HT1080 (cell line): ENCODE results near the genes OR10G6, OR8B3, OR8B8, MSANTD2, PATE2, PATE4 and HYLS1.

DNA sequence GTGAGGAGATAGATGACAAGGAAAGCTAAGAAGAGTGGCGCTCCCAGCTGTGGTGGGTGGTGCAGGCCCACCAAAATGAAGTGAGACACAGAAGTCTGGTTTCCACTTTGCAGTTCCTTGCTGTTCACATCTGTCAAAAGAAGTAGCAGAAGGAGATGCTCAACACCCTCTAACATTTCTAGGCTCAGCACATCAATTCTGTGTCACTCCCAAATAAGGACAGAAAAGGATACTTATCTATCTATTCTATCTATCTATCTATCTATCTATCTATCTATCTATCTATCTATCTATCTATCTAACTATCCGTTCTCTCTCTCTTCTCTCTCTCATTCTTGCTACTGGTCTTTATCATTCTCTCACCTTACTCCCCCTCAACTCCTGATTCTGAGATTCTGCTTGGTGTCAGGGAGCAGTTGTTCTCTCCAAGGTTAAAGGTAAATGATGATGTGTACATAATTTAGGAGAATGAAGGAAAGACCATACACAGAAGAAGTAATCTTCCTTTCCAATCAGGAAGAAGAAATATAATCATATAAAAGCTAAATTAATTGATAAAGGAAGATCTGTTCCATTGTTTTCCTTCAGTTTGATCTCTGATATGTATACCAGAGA, at the start of gene OR10G6:
Gene OR10G6, minus strand, starts transcription at position 176 of the 615 bp plus-strand sequence.
RAMPAGE:
- cytosol, long total RNA: no peak
- long total RNA: no peak
- nucleus, long total RNA: no peak

DNA sequence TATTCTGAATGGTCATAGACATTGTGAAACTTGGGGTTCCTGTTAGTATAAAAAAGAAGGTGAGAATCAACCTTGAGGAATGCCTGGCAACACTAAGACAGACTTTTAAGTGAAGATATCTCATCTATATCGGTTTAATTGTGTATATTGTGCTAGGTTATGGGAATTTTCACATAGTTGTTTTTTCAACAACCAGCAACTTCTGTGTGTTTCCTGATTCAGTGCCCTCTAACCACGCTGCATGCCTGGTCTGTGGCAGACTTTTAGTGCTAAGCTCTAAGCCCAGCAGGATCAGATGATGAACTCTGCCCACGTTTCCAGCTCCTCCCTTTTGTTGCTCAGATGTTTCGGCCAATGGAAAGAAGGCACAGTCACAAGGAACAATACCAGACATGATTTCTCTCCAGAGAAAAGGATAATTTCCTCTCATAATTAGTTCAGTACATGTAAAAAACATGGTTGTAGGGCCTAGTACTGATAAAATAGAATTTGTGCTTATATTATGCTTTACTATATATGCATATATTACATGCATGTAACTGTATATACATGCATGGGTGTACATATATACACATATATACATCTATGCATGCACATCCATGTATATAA, 1.3 kb upstream of the VWA5A start:
RAMPAGE:
- cytosol, long total RNA: no peak
- long total RNA: no peak
- nucleus, long total RNA: no peak

DNA sequence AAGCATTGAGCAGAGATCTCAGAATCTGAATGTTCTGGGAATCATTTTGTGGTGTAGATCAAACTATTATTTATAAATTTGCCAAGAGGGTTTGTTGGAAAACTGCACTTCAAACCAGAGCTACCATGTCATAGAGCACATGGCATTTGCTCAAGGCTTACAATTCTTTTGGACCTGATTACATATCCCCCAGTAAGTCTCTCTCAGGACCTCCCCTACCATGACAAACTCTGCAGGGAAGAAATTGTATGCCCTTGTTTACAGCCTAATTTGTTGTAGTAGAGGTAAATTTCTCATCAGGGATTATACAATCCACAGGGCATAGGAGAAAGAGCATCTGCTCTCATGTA, at the start of gene OR8B3:
Gene OR8B3, minus strand, starts transcription at position 198 of the 350 bp plus-strand sequence.
RAMPAGE:
- cytosol, long total RNA: no peak
- long total RNA: no peak
- nucleus, long total RNA: no peak

DNA sequence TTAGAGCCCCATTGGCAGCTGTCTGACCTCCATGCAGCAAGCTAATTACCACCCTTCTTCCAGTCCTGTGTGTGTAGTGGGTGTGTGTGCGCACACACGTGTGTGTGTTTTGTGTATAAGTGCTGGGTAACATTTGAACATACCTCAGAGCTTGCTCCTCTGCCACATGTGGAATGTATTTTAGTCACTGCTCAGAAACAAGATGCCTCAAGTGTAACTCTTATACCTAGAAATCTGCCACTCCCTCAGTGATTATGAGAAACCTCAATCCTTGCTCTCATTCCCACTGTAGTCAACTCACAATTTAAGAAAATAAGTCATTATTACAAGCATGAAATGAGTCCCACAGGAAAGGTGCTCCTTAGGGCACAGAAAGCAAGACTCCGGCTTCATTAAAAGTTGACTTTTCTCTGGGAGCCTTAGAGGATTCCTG, at the start of gene OR8B8:
Gene OR8B8, minus strand, starts transcription at position 264 of the 433 bp plus-strand sequence.
RAMPAGE:
- cytosol, long total RNA: no peak
- long total RNA: no peak
- nucleus, long total RNA: no peak

DNA sequence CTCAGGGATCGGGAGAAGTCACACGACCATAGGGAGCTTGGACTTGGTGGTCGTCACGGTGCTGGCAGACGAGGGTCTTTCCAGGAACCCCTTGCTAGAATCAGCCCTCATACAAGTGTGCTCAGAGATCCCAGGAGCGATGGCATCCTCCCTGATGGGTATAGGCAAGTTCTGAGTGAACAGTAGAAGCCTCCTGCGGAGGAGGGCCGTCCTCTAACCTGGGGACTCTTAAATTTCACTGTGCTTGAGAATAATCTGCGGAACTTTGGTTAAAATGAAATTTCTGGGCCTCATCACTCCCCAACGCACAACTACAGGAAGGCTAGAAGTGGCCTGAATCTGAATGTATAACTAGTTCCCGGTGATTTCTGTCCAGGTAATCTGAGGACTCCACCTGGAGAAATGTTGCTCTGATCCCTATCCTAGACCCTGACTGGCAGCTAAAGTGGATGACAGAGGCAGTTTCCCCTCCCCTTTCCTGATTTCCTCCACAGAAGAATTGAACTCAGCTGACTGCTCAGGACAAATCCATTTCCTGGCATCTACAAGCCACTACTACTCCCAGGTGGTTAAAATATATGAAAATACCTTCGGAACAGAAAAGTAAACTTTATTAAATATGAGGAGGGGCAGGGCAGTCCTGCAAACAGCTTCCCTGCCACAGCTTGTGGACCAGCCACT, 4.4 kb downstream of the VSIG2 start:
RAMPAGE:
- cytosol, long total RNA: no peak
- long total RNA: no peak
- nucleus, long total RNA: no peak

GRCh38 chr11:124759852-124760781, 2.0 kb downstream of the ESAM start:
RAMPAGE:
- cytosol, long total RNA: no peak
- long total RNA: no peak
- nucleus, long total RNA: no peak

RAMPAGE:
- cytosol, long total RNA: no peak
- long total RNA: no peak
- nucleus, long total RNA: no peak
Measured at GRCh38 chr11:124761000-124761878, 851 bp downstream of the ESAM start.

GRCh38 chr11:124800267-124801420, at the start of gene MSANTD2:
TSS of gene MSANTD2 (minus strand) at chr11:124800406.
RAMPAGE:
- cytosol, long total RNA: no peak
- long total RNA: no peak
- nucleus, long total RNA: no peak

DNA sequence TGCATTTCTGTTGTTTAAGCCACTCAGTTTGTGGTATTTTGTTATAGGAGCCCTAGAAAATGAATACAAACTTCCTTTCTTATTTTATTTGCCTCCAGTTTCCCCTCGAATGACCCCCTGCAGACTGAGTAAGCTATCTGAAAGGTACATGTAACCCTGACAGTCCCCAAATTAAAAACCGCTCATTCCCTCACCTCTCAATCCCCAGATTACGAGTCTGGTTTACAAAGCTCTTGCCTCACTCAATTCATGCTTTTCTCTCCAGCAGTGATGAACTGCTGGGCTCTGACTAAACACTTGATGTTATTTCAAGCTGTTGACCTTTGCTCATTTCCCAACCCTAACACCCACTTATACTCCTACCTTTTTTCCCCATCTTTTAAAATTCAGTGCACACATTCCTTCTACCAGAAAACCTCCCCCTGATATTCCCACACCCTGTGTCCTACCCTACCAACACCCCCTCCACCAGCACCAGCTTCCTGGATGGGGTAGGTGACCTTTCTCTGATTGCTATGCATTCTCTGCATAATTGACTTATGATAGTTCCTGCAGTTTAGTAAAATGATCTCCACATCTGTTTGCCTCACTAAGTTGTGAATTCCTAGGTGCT, 1.1 kb downstream of the HEPACAM start:
RAMPAGE:
- cytosol, long total RNA: no peak
- long total RNA: no peak
- nucleus, long total RNA: no peak

DNA sequence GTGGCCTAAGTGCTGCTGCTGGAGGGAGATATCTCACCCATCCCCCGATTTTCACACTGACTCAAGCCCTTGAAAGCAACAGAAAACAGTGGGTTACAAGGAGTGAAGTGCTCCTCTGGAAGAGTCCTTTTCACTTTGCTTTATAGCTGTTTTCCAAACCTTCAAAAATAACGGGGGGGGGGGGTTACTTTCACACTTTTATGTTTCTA, 843 bp downstream of the TMEM218 start:
RAMPAGE:
- cytosol, long total RNA: no peak
- long total RNA: no peak
- nucleus, long total RNA: no peak

RAMPAGE:
- cytosol, long total RNA: no peak
- long total RNA: no peak
- nucleus, long total RNA: no peak
Measured at GRCh38 chr11:125165082-125166254, 917 bp downstream of the PKNOX2 start.

GRCh38 chr11:125168132-125168672, 3.7 kb downstream of the PKNOX2 start:
RAMPAGE:
- cytosol, long total RNA: no peak
- long total RNA: no peak
- nucleus, long total RNA: no peak

GRCh38 chr11:125262877-125263926, 98.7 kb downstream of the PKNOX2 start:
RAMPAGE:
- cytosol, long total RNA: no peak
- long total RNA: no peak
- nucleus, long total RNA: no peak

RAMPAGE:
- cytosol, long total RNA: no peak
- long total RNA: no peak
- nucleus, long total RNA: no peak
Measured at GRCh38 chr11:125626034-125626879, 1.3 kb downstream of the CHEK1 start.

DNA sequence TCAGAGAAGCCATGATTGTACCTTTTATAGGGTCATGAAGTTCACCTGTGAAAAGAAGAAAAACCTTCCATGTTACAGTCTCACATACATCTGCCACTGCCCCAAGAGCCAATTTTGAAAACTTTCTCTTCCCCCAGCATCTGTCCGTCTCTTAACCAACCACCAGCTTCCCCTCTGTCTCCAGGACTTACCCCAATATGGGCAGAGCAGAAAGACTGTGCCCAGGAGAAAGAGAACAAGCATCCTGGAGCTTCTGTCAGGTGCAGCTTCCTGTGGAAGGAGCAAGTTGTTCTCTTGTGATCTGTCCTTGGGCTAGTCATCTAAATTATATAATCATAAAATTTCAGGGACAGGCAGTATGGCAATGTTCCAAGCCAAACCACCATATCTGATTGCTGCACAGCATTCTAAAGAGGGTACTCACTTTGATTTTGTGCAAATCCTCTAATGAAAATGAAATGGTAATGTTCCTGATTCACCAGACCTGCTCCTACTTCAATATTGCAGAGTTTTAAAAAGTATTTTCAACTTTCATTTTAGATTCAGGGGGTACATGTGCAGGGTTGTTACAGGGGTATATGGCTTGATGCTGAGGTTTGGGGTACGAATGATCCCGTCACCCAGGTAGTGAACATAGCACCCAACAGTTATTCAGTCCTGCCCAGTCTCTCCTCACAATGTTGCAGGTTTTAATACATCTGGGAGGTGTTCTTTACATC, at the start of gene PATE2:
Gene PATE2, minus strand, starts transcription at position 298 of the 719 bp plus-strand sequence.
RAMPAGE:
- cytosol, long total RNA: no peak
- long total RNA: no peak
- nucleus, long total RNA: no peak

GRCh38 chr11:125833060-125833479, at the start of gene PATE4:
TSS of gene PATE4 (plus strand) at chr11:125833316.
RAMPAGE:
- cytosol, long total RNA: no peak
- long total RNA: no peak
- nucleus, long total RNA: no peak

DNA sequence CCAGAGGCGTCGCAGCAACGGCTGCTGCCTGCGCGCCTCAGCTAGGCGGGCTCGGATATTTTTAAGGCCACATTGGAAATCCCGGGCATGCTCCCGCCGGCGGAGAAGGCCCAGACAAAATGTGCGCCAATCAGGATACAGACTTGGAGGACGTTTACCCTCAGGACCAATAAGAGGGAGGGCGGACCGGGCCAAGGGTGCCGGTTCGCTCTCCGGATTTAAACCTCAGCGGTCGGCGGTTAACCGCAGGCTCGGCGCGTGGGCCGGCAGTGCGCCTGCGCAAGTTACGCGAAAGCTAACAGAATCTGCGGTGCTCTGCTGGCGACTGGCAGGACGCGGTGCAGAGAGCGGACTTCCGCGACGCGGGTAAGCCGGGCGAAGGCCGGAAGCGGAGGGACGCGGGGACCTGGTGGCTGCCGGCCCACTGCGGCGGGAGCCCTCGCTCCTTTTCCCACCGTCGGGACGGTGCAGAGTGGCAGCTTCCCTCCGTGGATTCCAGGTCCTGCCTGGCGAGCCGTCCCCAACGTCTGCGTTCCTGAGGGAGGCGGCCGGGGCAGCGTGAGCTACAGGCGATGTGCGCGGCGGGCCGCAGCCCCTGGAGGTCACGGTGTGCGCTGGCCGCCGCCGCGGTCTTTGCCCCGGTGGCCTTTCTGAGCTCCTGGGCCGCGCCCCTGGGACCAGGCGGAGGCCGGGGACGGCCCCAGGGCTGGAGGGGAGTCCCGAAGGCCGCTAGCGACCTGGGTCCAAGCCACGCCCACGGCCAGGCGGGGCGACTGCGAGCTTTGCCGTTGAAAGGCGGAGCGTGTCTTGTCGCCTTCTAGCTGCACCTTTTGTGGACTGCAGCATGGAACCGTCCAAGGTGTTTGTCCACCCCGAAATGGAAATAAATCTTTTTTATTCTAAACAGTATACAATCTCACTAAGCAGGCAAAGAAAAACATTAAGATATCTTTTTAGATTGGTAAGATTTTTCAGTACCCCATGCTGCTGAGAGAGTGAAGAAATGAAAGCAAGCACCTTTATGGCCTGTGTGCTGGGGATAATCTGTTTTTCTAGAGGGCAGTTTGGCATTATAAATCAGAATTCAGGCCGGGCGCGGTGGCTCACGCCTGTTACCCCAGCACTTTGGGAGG, at the start of gene HYLS1:
Gene HYLS1, plus strand, starts transcription at position 269 of the 1,133 bp plus-strand sequence.
RAMPAGE:
- cytosol, long total RNA: start-site peak on the plus strand centred at position 298 of the sequence, 48 bp wide, 213 and 187 reads in 2 replicates
- long total RNA: start-site peak on the minus strand centred at position 93 of the sequence, 21 bp wide, 5 reads; start-site peak on the plus strand centred at position 309 of the sequence, 25 bp wide, 280 reads
- nucleus, long total RNA: no peak

DNA sequence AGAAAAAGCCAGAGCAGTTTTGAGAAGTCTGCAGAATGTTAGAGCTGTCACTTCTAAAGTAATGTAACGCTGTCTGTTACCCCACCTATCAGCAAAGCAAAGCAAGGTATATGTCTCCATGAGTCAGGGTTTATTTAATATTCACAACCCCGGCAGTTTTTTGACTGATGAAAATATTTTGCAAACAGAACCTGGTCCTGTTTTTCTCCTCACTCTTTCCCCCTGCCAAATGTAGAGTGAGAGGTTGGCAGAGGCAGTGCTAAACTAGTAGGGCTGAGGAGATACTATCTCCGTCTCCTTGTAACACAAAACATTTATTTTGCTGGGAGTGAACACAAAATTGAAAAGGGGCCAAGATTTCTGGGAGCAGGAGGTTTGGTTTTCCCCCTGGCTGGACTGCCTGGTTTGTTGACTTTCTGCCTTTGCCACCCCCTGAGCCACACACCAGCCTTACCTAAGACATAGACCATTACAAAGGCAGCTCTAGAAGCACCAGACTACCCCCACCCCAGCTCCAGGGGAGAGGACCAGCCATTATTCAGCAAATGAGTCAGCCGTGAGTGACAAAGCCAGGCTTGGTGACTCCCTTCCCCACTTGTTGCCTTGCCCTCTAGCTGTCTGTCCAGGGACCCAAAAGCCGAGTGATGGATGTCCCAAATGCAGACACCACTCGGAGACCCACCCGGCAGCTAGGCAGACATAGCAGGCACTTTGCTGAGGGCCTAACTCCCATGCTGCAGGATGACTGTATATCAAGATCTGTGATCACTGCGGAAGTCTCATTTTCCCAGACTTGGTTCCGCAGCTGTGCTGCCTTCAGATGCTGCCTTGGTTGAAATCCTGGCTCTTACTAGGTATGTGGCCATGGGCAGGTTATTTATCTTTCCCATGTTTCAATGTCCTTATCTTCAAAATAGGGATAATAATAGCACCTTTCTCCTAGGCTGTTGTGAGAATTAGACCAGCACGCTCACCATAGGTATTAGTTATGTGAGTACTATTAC, 17.6 kb upstream of the CDON start:
RAMPAGE:
- cytosol, long total RNA: no peak
- long total RNA: no peak
- nucleus, long total RNA: no peak

DNA sequence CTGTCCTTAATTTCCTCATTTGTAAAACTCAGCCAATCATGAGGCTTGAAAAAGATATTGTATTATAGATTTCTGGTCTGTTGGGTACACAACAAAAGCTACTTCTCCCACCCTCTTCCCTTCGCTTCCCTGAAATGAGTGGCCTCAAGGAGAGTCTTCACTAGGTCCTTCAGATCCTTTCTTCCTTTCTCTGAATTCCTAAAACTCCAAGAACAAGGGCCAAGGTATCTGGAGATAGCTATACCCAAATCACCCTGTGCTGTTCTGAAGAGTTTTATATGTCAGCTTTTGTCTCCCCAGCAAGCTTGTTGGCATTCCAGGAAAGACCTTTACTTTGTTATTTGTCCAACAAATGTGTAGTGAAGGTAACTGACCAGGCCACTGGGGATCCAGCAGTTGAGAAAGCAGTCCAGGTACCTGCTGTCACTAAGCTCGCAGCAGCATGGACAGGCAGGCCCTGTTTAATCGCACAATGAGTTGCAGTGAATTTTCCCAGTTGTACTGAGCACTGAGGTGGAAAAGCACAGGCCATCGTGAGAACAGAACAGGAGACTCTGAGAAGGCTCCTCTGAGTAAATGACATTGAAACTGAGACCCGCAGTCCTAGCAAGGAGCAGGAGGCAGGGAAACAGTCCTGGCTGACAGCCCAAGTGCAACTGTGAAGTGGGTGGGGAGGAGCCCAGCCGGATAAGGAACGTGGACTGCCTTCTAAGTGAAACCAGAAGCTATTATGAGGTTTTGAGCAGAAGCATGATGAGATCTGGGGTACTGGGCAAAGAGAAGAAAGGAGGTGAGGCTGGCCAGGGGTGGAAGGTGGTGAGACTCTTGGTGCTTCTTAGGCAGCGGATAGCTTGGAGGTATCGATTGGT, 39.7 kb upstream of the CDON start:
RAMPAGE:
- cytosol, long total RNA: no peak
- long total RNA: no peak
- nucleus, long total RNA: no peak

DNA sequence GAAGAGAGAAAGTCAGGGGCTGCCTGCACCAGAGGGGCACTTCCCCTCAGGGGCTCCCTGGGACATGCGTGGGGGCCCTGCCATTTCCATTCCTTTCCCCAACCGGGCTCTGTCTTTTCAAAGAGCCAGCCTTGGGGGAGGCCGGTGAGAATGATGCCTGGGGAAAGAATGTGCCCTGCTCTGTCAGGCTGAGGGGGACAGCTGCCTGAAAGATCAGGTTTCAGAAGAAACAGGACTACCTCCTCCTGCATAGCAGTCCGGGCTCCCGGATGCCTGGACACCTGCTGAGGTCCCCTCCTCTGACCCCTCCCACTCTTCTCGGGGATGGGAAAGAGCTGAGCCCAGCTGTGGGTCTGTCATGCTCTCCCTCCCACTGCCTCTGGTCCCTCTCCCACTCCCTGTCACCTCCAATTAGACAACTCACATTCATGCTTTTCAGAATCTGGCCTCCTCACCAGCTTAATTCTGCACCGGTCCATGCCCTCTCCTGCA, 41.7 kb upstream of the CDON start:
RAMPAGE:
- cytosol, long total RNA: no peak
- long total RNA: no peak
- nucleus, long total RNA: no peak